Heart (tissue), 3 donors: ENCODE data around the gene VDR.

DNA sequence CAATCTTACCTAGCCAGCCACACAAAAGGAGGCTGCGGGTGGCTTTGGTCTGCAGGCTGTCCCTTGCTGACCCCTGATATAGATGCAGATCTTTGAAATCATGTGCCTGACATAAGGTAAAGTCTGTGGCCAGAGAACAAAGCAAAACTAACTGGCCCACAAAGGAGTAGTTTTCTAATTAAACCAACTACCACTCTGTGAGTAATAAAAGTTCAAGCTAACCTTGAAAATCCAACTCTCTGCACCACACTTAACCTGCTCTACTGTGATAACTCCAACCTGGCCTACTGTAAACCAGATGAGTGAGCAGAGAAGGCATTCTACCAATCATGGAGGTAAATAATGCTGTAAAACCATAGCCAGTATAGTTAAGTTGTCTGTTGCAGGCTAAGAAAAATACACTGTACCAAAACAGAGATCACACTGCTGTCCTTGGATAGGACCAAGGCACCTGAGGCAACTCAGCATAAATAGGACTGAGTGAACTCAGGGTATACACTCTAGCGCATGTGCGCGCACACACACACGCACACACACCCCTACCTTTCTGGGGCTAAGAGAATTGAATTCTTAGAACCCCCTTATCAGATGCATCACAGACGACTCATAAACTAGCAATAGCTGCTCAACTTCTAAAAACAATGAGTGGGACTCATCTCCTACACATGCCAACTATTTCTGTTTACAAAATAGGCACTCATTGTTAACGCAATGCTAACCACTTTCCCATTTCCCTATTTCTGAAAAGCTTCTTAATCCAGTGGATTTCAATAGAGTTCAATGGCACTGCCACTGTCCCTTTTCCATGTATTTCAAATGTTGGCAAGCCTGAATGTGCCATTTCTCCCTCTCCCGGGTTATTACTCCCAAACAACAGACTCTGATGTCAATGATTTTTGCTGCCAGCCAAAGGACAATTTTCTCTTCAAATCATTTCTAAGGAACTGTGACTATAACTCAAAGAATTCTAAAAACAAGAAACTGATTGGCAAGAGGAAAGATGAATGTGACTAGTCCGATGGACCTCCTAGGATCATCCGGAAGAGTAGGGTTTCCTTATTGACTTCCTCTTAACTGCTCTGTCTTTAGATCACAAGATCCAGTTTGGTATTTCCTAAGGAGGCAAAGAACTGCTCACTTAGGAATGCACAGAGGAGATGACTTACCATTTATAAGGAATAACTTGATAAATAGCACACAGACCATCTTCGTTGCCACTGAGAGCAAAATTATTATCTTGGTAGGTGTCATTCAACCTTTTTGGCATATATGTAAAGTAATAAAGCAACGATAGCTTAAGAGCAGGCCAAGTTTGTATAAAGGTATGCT is 48.9 kb downstream of the SLC38A1 start:
- RAMPAGE, long total RNA, 2 experiments, result no peak in any of the 2 experiments

GRCh38 chr12:46269564-46270416 is 947 bp upstream of the SLC38A1 start:
- RAMPAGE, long total RNA, 2 experiments, result no peak in any of the 2 experiments

DNA sequence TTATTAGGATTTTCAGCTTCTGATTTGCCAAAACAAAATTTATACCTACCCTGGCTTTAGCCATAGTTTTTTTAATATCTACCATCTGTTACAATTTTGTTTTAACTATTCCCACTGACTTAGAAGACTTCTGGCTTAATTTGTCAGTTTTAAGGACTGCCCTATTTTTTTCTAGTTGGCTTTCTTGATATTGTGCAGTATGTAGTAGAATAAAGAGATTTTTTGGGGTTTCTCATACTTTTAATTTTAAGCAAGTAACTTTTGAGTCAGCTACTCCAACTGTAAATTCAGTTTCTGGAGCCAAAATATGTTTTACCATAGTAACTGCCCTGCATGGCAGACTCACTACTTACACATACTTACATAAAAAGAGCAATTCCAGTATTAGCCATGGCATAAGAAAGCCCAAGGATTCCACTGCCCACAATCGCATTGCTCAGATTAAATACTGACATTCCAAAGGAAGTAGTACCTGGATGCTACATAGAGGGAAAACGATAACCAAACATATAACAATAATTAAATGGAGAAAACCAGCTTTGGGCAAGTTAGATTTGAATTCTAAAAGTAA is 2.3 kb downstream of the SLC38A2 start:
- RAMPAGE, long total RNA, 2 experiments, result no peak in any of the 2 experiments

DNA sequence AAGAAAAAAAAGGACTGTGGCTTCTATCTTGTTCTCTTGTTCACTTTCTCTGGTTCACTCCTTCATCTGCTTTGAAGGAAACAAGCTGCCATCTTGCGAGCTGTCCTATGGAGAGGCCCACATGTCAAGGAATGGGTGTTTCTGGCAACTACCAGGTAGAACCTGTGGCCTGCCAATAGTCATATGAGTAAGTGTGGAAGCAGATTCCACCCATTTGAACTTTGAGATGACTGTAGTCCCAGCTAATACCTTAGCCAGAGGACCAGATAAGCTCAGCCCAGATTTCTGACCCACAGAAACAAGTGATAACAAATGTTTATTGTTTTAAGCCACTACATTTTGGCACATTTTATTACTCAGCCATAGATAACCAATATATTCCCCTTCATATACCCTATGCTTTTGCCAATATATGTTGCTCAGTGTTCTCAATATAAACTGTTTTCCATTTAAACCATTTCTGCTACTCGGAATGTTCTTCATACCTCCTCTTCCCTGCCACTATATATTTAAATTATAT is 4.0 kb upstream of the SLC38A2 start:
- RAMPAGE, long total RNA, 2 experiments, result no peak in any of the 2 experiments

GRCh38 chr12:46382919-46383642 is 10.5 kb upstream of the SLC38A2 start:
- RAMPAGE, long total RNA, 2 experiments, result no peak in any of the 2 experiments

- RAMPAGE, long total RNA, 2 experiments, result no peak in any of the 2 experiments
Observed at GRCh38 chr12:46385280-46385903, 12.8 kb upstream of the SLC38A2 start.

DNA sequence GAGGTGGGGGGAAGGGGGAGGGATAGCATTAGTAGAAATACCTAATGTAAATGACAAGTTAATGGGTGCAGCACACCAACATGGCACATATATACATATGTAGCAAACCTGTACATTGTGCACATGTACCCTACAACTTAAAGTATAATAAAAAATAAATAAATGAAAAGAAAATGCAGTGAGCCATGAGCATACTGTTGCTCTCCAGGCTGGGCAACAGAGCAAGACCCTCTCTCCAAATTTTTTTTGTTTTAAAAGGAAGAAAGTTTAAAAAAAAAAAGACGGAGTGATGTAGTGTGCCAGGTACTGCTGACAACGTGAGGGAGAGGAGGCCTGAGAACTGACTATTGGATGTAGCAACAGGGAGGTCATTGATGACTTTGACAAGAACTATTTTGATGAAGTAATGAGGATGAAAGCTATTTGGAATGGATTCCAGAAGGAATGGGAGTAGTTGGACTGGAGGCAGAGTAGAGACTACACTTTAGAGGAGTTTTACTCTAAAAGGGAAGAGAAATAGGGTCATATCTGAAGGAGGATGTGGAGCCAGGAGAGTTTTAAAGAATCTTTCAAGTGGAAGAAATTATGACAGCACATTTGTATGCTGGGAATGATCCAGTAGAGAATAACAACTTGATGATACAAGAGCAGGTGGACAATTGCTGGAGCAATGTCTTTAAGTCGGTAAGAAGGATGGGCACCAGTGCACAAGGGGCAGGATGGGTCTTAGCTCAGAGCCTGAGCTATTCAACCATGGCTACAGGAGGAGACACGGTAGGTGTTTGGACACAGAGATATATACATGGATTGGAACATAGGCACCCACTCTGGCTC is 27.8 kb upstream of the SLC38A2 start:
- RAMPAGE, long total RNA, 2 experiments, result no peak in any of the 2 experiments

DNA sequence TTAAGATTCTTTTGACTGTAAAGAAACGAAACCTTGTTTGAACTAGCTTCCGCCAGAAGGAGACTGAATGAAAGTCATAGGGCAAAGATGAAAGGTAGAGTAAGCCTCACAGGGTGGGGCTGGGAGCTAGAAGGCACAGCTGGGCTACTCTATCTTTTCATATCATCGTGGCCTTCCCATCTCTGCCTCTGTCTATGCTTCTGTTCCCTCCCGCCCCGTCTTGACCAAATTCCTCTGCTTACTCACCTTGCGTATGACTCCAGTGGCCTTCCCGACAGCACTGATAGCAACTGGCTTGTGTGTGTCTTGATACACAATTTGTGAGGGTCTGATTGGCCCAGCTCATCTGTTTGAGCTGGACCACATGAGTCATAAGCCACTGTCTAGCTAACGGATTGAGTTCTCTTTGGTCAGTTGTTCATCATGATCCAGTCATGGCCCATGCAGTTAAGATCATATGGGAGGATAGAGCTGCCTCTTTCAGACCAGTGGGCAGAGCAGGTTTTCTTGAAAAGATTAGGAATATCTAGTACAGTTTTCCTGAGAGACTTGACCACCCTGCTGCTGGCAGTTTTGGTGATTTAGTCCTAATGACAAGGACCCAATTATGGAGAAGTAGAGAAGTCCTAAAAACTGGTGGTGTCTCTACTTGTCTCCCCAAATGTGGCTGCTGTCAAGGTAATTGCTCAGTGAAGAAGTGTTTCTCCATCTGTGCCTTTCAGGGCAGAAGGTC is 151.6 kb upstream of the SLC38A2 start:
- RAMPAGE, long total RNA, 2 experiments, result no peak in any of the 2 experiments

- RAMPAGE, long total RNA, 2 experiments, result no peak in any of the 2 experiments
Observed at GRCh38 chr12:46958589-46959064, 120.8 kb upstream of the PCED1B start.

DNA sequence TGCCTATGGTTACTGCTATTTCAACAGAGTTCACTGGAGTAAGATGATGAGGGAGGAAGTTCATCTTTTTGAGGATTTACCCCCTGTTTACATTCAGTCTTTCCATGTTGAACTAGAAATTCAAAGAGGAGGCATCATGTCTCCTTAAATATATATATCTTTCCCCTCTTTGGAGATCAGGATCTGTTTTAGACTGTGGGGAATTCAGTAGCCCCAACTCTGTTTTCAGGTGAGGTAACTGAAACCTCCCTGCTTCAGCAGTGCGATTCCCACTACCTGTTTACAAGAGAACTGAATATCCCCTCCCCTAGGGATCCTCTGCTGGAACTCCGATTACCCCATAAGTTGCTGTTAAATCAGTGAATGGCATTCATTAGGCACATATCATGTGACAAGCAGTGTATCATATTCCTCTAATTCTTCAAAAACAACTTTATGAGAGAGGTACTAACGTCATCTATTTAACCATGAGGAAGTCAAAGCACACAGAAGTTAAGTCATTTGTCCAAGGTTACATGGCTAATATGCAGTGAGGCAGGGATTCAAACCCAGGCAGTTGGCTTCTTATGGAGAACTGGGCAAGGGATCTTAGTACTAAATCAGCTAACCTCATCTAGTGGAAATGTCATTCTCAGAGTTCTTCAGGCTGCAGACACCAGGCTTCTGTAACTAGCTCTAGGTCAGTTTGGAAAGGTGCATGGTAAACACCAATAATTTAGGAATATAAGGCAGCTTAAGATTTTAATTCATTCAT is 44.0 kb upstream of the PCED1B start:
- RAMPAGE, long total RNA, 2 experiments, result no peak in any of the 2 experiments

- RAMPAGE, long total RNA, 2 experiments, result no peak in any of the 2 experiments
Observed at GRCh38 chr12:47078474-47079203, 782 bp upstream of the PCED1B start.

DNA sequence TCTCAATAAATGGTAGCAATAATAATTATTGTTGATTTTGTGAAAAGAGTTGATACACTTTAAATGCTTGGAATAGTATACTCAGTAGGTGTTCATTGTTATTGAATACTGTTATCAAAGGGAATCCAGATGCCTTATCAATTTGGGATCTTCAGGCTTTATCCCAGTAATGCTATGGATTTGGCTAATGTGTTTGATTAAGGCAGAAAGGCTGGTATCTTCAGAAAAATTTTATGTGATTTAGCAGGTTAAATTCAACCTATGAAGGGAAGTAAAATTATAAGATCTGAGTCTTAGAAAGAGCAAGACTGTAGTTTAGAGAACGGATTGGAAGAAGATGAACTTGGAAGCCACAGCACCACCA is 129.8 kb upstream of the AMIGO2 start:
- RAMPAGE, long total RNA, 2 experiments, result no peak in any of the 2 experiments

DNA sequence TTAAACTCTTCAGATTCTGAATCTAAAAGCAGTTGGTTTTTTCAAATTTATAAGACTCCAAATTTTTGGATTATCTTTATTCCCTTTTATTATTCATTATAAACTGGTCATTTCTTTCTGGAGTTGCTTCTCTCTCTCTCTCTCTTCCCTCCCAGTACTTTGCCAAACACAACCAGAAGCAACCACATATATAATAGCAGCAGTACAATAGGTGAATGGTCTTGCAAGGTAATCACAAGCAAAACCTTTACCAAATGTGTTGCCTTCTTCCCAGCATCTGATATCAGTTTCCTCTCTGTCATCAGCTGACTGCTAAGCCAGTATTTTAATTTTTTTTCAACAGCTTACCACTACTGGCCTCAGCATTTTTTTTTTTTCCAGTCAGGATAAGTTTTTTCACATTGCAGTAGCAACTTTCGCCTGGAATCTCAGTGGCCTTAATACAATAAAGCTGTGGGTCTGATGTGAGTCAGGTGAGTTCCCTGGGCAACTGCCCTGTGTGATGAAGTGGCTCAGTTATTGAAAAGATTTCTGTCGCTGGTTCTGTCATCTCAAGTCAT is 282.4 kb upstream of the AMIGO2 start:
- RAMPAGE, long total RNA, 2 experiments, result no peak in any of the 2 experiments

DNA sequence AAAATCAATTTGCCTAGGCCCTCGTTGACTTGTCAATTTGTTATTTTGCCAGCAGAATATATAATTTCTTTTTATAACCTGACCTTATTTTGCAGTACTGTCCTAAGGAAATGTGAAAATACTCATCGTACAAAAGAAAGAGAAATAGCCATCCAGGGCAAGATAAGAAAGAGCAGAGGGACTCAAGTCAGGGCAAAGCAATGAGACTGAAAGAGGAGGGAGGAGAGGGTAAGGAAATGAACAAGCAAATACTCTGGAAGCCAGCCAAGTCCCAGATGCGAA is 312.9 kb downstream of the RPAP3 start:
- RAMPAGE, long total RNA, 2 experiments, result no peak in any of the 2 experiments

DNA sequence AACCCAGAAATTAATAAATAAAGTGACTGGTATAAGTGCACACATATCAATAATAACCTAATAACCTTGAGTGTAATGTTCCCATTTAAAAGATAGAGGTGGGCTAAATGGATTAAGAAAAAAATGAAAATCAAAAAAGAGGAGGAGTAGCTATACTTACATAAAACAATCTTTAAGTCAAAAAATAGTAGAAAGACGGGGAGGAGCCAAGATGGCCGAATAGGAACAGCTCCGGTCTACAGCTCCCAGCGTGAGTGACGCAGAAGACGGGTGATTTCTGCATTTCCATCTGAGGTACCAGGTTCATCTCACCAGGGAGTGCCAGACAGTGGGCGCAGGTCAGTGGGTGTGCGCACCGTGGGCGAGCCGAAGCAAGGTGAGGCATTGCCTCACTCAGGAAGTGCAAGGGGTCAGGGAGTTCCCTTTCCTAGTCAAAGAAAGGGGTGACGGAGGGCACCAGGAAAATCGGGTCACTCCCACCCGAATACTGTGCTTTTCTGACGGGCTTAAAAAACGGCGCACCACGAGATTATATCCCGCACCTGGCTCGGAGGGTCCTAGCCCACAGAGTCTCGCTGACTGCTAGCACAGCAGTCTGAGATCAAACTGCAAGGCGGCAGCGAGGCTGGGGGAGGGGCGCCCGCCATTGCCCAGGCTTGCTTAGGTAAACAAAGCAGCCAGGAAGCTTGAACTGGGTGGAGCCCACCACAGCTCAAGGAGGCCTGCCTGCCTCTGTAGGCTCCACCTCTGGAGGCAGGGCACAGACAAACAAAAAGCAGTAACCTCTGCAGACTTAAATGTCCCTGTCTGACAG is 278.9 kb downstream of the RPAP3 start:
- RAMPAGE, long total RNA, 2 experiments, result no peak in any of the 2 experiments

DNA sequence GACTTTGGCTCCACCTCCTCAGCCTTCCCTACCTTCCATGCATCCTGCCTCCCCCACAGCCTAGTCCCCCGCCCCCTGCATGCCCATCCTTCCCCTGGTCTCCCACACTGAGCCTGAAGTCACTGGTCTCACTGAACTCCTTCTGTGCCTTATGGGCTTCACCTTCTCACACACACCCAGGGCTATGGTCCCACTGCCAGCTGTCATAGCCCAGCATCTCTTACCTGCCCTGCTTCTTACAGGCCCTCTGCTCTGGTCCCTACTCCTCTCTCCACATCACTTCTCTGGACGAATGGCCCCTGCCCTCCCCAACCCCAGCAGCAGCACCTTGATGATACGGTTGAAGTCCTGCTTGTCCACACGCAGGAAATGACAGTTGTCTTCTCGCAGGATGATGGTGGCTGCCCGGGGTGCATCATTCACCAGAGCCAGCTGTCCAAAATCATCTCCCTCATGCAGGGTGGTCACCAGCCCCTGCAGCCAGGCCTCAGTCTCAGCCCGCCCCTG is 9.6 kb downstream of the RAPGEF3 start:
- RAMPAGE, long total RNA, 2 experiments, result no peak in any of the 2 experiments

DNA sequence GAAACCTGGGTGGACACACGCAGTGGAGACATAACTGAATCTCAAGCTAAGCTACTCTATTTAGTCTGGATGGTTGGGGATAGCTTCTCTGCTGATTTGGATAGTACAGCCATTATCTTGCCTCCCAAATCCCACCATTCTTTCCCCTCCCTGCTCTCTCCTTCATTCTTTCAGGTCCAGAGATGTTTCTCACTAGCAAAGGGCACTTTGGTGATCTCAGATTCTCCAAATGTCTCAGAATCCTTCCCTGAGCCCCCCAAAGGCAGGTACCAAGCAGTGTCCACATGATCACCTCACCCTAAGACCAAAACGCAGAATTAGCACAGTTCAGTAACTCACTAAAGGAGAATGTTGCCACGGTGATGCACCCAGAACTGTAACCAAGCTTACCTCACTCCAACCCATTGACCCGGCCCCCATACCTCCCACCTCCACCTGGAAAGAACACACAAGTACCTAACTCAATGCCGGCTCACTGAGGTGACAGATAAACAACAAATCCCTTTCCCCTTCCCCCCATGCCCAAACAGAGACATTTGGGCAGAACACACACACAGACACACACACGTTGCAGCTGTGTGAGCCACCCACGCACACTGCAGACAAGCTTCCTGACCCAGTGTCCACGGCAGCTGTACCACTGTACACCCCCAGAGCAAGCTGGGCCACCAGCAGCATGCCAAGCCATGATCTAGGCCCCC is 1.4 kb downstream of the RAPGEF3 start:
- RAMPAGE, long total RNA, 2 experiments, result no peak in any of the 2 experiments

DNA sequence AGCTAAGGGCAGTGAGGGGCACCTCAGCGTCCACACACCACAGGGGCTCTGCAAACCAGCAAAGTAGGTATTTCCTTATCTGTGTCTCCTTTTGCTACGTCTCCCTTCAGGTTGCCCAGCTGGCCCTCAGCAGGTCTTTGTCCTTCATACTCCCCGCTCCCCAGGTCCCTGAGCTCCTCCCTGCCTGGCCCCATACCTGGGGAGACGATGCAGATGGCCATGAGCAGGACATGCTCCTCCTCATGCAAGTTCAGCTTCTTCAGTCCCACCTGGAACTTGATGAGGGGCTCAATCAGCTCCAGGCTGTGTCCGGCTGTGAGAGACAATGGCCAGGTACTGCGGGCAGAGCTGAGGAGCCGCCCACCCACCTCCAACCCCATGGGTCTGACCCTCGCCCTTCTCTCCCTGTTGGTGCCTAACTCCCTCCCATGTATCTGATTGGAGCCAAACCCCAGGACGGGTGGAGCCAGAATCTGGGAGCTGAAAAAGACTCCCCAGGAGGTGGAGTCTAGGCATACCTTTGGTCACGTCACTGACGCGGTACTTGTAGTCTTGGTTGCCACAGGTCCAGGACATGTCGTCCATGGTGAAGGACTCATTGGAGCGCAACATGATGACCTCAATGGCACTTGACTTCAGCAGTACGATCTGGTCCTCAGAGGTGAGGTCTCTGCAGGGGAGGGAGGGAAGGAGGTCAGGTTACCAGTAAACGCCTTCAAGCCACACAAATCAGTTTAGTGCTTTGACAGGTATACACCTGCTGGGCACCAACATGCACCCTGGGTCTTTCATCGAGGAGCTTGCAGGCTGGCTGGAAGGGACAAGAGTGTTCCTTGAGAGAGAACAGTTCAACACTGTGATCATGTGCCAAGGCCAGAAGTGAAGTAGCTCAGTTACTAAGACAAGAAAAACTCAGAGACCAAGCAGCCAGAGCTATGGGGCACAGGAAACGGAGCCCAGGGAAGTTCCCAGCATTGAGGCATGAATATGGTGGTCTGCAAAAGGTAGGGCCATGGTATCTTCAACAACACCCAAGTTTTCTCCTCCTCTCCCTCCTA is 26.8 kb upstream of the HDAC7 start:
- RAMPAGE, long total RNA, 2 experiments, result no peak in any of the 2 experiments

DNA sequence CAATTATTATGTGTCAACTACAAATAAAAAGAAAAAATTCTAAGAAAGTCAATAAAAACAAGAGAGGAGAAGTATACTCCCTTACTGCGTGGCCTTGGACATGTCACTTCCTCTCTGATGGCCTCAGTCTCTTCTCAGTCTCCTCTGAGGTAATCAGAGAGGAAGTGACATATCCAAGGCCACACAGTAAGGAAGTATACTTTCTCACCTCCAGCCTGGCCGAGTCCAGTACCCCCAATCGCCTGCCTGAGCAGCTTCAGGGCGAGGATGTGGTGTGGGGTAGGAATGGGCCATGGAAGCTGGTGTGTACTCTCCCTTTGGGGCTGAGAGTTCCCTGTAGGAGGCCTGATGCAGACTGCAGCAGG is 15.8 kb downstream of the VDR start:
- RAMPAGE, long total RNA, 2 experiments, result no peak in any of the 2 experiments

- RAMPAGE, long total RNA, 2 experiments, result no peak in any of the 2 experiments
Observed at GRCh38 chr12:47904456-47905260, at the start of gene VDR. TSS of gene VDR (minus strand) at chr12:47904994.